Vein endothelial cell (primary cell): ENCODE results near the gene H4C11.

GRCh38 chr6:26523545-26524140 lies 14.5 kb upstream of the HMGN4 start:
- CAGE, long polyA plus RNA: no peak

GRCh38 chr6:26532671-26533602 lies 5.2 kb upstream of the HMGN4 start:
- CAGE, long polyA plus RNA: no peak

- CAGE, long polyA plus RNA: no peak
Observed at GRCh38 chr6:26537021-26538079, 816 bp upstream of the HMGN4 start.

DNA sequence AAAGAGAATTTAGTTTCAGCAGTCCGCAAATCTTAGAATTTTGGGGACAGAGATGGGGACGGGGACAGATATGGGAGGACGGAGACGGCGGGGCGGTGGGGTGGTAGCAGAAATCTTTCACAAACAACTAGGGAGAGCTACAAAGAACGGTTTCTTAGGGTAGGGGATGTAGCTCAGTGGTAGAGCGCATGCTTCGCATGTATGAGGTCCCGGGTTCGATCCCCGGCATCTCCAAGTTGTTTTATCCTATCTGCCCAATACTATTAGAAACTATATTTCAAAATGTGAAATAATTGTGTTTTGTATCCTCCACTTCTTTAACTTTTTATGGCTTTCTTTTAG lies 15.1 kb downstream of the HMGN4 start:
- CAGE, long polyA plus RNA: no peak

GRCh38 chr6:26597643-26598109 lies 923 bp downstream of the ABT1 start:
- CAGE, long polyA plus RNA: no peak

DNA sequence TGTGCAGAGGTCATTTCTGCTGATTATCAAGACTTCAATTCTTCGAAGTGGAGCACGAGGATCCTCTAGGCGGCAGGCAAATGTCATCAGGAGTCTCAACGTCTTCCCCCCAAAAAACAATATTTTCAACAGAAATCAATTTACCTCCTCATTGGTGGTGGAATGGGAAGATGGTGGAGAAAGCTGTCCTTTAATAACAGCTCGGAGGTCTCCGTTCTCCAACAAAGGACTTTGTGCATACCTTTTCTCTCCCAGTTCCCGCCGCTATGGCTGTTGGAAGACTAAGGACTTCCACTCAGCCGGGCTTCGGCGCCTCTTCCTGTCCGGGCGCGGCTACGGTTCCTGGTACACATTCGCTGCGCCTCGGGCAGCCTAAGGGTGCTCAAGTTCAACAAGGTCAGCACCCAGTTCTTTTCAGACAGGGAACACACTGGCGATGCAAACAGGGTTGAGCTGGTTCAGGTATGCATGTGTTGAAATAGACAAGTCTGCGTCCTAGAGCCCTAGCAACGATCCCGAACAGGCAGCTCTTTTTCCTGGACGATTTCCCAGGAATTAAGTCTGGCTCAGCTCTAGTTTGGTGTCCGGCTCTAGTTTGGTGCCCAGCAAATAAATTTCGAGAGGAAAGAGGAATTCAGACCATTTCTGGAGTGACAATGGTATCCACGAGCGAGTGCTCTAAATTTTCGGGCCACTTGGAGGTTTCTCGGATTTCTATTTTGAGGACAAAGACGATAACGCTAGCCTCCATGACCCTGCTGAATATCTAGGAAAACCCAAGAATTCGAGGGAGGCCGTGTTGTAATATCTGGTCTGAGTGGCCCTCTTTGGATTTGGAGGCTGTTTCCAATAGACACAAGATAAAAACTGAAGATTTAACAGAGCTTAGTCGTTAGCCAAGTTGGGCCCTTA lies 8.9 kb upstream of the PRSS16 start:
- CAGE, long polyA plus RNA: no peak

DNA sequence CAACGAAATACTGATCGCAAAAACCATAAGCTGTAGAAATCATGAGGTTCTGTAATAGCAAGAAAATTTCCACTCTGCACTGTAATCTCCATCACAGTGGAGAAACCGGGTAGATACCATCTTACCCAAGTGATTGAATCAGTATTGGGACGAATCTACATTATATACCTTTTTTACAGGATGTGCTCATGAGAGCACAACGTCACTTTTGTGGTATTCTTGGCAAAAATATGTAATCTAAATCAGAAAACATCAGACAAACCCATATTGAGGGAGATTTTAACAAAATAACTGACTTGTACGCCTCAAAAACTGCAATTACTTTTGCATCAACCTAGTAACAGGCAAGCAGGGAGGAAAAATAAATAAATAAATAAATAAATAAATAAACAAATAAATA lies 6.9 kb upstream of the ZNF184 start:
- CAGE, long polyA plus RNA: no peak

GRCh38 chr6:27502574-27503320 lies 29.8 kb upstream of the ZNF184 start:
- CAGE, long polyA plus RNA: no peak

GRCh38 chr6:27503360-27503989 lies 30.6 kb upstream of the ZNF184 start:
- CAGE, long polyA plus RNA: no peak

DNA sequence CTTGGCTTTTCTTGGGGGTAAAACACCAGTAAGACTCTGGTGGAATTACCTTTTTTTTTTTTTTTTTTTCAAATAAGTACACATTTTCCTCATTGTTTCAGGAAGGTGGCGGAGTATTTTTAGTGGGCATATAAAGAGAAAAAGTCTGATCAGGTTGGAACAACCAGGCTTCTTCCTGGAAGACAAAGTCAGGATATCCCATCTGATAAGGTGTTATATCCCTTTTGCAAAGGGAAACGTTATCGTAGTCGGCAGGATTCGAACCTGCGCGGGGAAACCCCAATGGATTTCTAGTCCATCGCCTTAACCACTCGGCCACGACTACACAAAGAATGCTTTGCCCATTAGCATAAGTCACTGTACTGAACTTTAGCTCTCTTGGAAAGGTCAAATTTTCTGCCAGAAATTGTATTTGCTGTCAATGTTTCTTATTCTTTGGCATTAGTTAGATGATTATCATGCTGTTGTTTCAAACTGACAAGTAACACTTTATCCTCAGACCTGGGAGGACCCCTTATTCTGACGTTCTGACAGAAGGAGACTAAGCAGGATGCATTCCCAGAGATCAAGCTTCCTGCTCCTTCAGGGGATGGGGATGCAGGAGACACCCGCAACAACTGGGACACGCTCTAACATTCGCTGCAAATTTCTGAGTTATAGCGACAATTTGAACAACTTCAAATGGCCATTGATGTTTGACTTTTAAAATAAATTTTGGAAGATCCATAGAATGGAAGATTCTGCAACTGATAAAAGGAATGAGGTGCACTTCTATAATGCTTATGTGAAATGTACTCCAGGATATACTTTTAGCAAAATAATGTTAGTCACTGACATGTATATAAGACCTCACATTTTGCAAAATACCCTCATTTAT lies 68.9 kb upstream of the ZNF184 start:
- CAGE, long polyA plus RNA: no peak

DNA sequence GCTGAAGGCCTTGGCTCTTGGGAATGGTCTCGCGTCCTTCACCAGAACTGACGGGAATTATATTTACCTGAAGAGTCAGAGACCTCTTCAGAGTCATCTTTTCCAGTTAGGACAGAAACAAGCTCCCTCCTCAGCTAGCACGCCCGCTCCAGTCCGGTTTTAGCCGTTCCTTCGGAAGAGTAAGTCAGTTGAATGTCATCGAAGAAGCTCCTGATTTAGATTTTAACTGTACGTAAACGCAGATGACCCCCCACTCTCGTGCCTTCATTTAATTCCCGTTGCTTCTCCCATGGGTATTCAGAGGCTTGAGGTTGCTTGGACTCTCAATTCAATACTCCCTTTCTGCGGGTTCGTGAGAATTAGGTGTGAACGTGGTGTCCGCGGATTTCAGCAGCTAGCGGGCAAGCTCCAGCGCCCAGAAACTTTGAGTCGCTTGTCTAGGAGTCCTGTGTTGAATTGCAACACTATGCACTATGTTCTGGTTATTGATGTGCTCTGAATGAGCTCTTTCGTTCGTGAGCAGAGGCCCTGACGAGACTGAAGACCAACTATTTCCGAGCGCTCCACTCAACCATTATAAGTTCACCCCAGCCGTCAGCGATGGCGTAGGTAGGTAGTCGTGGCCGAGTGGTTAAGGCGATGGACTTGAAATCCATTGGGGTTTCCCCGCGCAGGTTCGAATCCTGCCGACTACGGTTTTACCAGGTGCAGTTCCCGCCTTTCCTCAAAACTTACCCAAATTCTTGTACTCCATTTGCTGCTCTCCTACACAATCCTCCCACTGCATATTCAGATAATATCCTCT lies 72.4 kb upstream of the ZNF184 start:
- CAGE, long polyA plus RNA: no peak

DNA sequence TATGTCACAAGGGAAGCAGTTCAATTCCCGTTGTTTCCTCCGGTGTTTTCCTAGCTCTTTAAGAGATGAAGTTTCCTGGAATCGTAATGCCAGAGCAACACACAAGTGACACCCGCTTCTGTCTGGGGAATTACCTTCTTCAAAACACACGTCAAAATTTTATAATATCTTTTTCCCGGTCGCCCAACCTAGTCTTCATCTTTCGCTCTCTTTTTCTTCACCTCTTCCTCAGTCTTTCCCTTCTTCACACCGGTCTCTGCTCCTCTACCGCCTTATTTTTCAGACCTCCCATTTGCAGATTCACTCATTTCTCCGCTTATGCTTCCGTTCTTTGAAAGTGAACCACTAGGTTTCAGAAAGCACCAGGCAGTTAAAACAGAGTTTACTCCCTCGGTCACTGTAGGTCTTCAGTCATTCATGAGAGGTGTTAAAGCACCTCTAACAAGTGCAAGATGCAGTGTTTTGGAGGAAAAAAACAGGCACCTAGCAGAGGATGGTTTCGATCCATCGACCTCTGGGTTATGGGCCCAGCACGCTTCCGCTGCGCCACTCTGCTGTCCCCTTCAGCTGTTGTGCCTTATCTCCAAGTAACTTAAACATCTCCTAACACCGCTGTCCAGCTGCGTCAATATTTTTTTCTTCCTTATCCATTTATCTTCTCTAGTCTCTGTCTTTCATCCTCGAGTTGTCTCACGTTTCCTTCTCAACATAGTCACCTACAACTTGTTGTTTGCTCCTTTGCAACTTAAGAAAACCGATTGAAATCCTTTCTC lies 119.6 kb upstream of the ZNF184 start:
- CAGE, long polyA plus RNA: no peak

DNA sequence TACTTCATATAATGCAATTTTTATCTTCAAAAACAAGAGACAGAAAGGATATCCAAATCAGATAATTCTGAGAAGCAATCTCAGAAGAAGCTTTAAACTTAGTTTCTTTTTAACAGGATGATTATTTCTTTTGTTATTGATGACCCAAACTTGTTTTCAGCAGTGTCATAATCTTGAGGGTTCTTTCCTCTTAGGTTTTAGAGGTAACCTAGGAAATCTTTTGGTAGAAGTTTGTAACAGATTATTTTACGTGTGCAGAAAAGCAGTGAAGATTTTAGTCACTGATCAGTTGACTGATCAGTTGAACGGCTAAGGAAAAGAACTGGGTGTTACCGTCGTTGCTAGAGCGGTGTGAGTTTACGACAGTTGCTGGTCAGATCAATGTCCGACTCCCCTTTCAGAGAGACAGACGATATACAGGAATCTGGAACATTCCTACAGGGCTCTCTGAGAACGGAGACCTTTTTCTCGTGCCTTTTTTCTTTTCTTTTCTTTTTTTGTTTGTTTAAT lies 132.0 kb upstream of the ZNF184 start:
- CAGE, long polyA plus RNA: no peak

DNA sequence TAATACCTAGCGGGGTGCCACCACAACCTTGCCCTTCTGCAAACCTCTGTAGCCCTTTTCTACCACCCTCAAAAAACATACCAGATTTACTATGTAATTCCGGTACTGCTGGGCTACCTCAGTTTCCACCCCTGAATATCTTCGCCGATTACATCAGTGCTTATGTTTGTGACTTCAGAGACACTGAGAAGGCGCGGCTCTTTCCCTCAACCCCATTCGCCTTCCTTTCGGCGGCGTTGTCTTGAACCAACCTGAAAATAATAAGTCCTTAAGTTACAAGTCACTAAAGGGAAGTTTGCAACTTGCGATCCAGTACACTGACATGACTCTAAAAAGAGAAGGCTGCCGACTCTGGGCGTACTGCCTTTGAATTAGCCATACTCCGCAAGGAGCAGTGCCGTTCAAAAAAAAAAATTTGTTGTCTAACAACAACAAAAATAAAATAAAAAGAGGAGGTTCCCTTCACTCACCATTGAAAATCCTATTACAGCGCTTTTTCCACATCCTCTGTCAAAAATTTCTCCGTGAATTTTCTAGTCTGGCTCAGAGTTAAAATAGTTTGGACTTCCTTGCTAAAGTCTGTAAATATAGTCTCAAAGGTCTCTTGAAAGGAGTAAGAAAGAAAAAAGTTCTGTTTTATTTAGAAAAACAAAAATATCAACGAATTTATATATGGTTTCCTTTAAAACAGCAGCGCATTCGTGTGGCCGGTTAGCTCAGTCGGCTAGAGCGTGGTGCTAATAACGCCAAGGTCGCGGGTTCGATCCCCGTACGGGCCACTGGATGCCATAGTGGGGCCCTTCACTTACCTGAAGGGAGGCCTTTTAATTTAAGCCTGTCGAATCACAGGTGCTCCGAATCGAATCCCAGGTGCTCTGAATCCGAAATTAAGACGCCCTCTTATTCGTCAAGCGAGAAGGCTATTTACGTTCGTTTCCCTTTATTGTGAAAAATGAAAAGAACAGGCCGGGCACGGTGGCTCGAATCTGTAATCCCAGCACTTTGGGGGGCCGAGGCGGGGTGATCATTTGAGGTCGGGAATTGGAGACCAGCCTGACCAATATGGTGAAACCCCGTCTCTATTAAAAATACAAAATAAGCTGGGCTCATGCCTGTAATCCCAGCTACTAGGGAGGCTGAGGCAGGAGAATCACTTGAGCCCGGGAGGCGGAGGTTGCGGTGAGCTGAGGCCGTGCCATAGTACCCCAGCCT lies 139.4 kb downstream of the H2BC13 start:
- CAGE, long polyA plus RNA: no peak

GRCh38 chr6:27809583-27809795 lies 362 bp upstream of the H3C10 start:
- CAGE, long polyA plus RNA: no peak

GRCh38 chr6:27823628-27824366 lies at the start of gene H4C11:
Gene H4C11, plus strand, starts transcription at chr6:27824092.
- CAGE, long polyA plus RNA: no peak

DNA sequence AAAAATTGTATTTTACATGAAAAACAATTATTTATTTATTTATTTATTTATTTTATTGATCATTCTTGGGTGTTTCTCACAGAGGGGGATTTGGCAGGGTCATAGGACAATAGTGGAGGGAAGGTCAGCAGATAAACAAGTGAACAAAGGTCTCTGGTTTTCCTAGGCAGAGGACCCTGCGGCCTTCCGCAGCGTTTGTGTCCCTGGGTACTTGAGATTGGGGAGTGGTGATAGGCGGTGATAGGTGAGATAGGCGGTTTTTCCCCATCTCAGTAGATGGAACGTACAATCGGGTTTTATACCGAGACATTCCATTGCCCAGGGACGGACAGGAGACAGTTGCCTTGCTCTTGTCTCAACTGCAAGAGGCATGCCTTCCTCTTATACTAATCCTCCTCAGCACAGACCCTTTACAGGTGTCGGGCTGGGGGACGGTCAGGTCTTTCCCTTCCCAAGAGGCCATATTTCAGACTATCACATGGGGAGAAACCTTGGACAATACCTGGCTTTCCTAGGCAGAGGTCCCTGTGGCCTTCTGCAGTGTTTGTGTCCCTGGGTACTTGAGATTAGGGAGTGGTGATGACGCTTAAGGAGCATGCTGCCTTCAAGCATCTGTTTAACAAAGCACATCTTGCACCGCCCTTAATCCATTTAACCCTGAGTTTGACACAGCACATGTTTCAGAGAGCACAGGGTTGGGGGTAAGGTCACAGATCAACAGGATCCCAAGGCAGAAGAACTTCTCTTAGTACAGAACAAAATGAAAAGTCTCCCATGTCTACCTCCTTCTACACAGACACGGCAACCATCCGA lies 2.1 kb downstream of the H4C11 start:
- CAGE, long polyA plus RNA: no peak

DNA sequence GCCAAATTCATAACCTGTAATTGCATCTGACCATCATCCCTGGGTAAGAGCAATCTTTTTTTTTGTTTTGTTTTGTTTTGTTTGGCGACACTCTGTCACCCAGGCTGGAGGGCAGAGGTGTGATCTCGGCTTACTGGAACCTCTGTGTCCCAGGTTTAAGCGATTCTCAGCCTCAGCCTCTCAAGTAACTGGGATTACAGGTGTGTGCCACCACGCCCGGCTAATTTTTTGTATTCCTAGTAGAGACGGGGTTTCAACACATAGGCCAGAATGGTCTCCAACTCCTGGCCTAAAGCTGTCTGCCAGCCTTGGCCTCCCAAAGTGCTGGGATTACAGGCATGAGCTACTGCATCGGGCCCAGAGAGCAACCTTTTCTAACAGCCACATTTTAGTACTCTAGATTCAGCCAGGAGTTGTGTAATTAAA lies 1.9 kb downstream of the H4C12 start:
- CAGE, long polyA plus RNA: no peak

DNA sequence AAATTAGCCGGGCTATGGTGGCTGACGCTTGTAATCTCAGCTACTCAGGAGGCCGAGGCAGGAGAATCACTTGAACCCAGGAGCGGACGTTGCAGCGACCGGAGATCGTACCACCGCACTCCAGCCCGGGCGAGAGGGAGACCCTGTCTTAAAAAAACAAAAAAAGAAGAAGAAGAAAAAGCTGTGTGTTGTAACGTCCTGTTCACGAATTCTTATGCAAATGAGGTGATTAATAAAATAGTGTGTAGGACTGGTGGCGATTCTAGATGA lies 285 bp upstream of the H2AC16 start:
- CAGE, long polyA plus RNA: no peak

- CAGE, long polyA plus RNA: no peak
Observed at GRCh38 chr6:27894275-27894849, 1.1 kb downstream of the H2BC17 start.